Endometrial microvascular endothelial cells (primary cell): ENCODE results near the gene BTG4.

DNA sequence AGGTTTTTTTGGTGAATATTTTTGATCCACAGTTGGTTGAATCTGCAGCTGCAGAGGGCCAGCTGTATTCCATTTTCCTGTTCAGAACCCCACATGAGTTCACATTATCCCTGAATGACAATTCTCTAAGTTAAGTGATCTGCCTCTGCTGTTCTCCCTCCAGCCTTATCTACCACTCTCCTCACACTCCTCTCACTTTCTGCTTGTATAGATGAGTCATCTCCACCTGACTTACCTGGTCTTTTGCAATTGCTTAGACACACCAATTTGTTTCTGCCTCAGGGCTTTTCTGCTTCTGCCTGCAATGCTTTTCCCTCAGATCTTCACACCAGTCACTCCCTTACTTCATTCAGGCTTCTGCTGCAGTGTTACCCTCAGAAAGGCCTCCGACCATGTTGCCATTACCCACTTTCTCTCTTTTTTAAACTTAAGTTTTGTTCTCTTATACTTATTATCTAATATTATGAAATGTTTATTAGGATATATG, 118.1 kb downstream of the ATM start:
- RAMPAGE, long total RNA: no peak

- RAMPAGE, long total RNA: no peak
These were observed 25.5 kb downstream of the EXPH5 start for GRCh38 chr11:108567831-108568619.

DNA sequence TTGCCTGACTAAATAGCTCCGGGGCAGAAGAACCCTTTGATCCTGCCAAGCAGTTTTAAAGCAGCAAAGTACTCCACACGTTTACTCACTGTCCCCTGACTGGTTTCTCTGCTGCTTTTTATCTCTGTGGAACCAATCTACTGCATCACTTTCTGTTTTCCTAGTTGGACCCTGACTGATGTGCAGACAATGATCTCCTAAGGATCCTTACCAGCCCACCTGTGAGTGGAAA, 21.4 kb downstream of the EXPH5 start:
- RAMPAGE, long total RNA: no peak

DNA sequence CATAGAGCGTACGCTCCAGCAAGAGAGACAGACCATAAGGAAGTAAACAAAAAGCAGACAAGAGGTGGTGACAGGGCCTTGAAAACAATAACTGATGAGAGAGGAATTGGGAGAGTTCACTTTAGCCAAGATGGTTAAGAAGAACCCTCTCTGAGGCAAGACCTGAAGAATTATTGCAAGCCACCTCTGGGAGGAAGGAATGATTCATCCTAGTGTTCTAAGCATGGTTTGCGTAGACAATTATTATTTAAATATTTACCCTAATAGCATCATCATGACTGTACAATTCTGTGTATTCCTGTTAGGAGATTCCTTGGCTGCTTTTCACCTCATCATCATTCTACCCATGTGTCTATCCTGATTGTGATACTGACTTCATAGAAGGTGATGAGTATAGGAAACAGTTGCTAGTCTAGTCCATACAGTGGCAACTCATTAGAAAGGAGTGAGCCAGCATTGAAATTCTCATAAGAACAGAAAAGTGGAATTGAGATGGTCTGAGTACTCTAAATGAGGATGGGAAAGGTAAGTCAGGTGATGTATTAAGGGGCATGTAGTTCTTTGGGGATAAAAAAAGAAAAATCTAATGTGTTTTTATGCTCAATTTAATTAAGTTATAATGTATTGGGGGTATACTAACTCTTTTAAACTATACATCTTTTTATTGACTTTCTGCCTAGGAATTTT, 264.5 kb downstream of the DDX10 start:
- RAMPAGE, long total RNA: start-site peak on the plus strand centred at position 410 of the sequence, 118 bp wide, 122 and 987 reads in 2 replicates

DNA sequence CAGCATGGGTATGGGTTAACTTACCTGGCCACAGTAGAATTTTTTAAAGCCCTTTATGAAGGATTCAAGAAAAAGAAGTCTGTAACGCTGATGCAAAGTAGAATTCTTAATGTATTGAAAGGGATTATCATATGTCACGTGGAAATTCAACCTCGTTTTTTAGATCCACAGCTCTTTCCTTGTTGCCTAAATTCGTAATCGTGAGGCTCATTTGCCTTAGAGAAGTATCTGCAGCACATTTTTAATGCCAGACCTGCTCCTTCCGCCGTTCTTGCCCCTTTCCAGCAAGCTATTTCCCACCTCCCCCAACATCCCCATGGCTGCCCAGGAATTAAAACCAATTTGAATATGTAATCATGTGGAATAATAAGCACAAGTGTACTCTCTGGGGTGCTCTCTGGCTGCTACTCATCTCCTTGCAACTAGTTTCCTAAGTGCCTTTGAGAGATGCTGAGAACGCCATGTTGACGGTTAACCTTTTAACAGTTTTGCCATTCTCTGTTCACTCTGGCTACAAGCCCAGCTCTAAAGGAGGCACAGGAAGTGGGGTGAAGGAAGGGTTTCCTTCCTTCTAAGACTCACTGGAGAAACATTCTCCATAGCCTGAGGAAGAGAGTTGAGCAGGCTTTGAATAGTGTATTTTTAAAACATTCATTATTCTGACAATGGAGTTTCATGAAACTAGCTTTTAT, 122.2 kb upstream of the ZC3H12C start:
- RAMPAGE, long total RNA: no peak

GRCh38 chr11:110272344-110272676, 24.1 kb downstream of the RDX start:
- RAMPAGE, long total RNA: no peak

- RAMPAGE, long total RNA: no peak
These were observed 700 bp downstream of the FDX1 start for GRCh38 chr11:110430293-110431003.

GRCh38 chr11:111177512-111177891, 68.0 kb upstream of the POU2AF2 start:
- RAMPAGE, long total RNA: no peak

GRCh38 chr11:111301985-111302854, 3.9 kb downstream of the POU2AF3 start:
- RAMPAGE, long total RNA: no peak

DNA sequence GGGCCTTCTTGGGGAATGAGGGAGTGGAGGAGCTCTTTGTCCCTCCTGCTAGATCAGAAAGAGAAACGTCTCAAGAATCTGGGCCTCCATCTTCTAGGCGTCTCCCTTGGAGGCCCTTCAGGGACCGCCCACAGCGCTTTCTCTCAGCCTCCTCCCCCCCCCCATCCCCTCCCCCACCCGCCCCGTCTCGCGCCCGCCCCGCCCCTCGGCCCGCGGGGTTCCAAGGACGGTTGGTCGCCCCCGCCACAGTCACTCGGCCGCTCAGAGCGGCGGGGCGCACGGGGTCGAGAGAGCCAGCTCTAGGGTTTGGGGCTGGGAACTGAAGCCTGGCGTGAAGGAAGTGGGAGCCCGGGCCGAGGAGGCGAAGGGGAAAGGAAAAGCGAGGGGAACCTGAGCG, at the start of gene BTG4:
Gene BTG4 (minus strand): TSS at position 154 of the 397 bp plus-strand sequence.
- RAMPAGE, long total RNA: no peak

GRCh38 chr11:111745307-111745902, 20.8 kb downstream of the PPP2R1B start:
- RAMPAGE, long total RNA: no peak

GRCh38 chr11:111791375-111791704, 25.2 kb upstream of the PPP2R1B start:
- RAMPAGE, long total RNA: no peak

DNA sequence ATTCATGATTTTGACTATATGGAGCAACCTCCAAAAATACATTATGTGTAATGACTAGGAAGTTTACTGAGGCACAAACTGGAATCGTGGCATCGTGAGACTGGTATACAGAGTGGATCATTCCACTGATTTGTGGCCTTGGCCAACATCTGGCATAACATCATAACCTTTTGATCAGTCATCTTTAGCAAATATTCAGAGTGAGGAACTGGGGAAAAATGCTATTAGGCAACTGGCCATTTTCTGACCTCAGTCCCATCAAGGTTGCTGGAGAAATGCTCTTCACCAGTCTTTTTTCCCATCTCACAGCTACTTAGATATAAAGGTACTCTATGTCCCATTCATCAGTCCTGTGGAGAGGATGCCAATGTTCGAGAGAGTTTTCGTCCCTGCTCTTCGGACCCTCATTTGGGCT, 29.4 kb upstream of the PPP2R1B start:
- RAMPAGE, long total RNA: no peak

GRCh38 chr11:111814333-111815170, 48.4 kb upstream of the PPP2R1B start:
- RAMPAGE, long total RNA: no peak

DNA sequence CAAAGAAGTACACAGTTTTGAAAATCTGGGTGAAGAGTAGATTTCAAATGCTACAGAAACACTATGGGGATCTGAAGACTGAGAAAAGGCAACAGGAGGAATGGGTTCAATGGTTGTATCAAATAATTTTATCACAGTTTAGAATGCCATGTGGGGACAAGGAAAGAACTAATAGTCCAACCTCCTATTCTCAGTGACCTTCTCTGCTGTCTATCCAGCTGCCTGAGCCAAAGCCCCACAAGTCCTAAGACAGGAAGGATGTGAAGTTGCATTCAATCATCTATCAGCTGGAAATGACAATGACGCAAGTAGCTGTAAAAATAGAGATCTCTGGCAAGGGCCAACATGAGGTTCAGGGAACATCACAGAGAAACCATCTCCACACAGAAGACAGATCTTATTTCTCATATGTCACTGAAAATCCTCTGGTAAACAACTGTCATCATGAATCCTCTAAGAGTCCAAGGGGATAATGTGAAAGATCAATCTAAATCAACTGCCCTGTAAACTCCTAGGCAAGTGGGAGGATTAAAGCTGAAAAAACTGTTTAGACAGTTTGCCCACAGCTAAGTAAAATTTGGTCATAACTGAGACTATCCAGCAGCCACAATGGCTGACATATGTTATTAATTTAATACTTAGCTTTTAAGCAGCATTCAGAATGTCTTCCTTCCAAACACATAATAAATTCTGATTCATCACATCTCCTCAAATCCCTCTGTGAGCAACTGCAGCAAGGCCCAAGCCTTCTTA, 52.2 kb downstream of the ALG9 start:
- RAMPAGE, long total RNA: no peak

- RAMPAGE, long total RNA: no peak
These were observed 4.6 kb downstream of the IL18 start for GRCh38 chr11:112159117-112159875.

DNA sequence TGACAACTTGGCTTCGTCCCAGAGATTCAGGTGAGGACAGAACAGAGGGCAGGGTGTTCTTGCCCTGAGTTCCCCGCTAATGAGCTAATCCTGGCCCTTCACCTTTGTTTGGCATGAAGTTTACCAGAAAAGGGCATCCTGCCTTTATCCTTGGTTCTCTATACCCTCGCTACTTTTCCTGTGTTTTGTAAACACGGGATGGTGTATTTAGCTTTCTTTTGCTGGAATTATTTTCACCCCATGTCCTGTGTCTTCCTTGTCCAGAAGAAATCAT, 10.4 kb upstream of the PLET1 start:
- RAMPAGE, long total RNA: no peak

- RAMPAGE, long total RNA: no peak
These were observed 30.6 kb upstream of the PLET1 start for GRCh38 chr11:112291199-112291821.

- RAMPAGE, long total RNA: no peak
These were observed 184.5 kb upstream of the NCAM1 start for GRCh38 chr11:112776694-112777132.

DNA sequence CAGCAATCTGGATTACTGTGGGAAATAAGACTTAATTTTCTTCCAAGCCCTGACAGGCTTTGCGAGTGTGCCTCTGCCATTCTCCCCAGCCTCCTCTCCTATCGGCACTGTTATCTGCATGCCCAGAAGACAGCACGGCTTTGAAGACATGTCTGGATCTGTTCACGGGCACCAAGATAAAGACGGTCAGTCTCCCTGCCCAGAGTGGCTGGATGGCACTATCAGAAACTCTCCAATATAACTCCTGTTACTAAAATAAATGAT, 182.7 kb upstream of the NCAM1 start:
- RAMPAGE, long total RNA: no peak